T-cell (primary cell): Measurements from ENCODE around the genes CFH, NEK7, ATP6V1G3 and PTPRC.

GRCh38 chr1:193458408-193459069 is 272.1 kb upstream of the B3GALT2 start:
- PRO-cap, 7 experiments: peak in 6 of 7 experiments; most common plus-strand start chr1:193458970 (in 5); most common minus-strand start chr1:193458646 (in 2)

GRCh38 chr1:196360939-196361936 is 247.0 kb downstream of the KCNT2 start:
- PRO-cap, 7 experiments: no peak in any of the 7 experiments

- PRO-cap, 7 experiments: peak in 2 of 7 experiments; most common plus-strand start chr1:196652043 (in 2)
Observed at GRCh38 chr1:196651683-196652275, at the start of gene CFH. CFH (plus strand) TSS chr1:196652043.

DNA sequence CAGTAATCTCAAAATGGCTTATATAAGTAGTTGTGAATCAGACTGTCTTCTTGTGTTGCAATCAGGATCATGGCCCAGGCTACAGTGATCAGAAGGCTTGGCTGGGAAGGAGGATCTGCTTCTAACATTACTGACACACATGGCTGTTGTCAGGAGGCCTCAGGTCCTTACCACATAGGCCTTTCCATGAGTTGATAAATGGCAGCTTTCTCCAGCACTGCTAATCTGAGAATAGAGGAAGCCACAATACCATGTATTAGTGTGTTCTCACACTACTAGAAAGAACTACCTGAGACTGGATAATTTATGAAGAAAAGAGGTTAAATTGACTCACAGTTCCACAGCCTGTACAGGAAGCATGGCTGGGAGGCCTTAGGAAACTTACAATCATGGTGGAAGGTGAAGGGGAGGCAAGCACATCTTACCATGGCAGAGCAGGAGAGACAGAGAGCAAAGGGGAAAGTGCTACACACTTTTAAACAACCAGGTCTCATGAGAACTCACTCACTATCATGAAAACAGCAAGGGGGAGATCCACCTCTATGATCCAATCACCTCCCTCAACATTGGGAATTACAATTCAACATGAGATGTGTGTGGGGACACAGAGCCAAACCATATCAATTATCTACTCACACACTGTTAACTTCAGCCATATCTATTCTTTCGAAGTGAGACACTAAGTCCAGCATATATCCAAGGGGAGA is 33.9 kb downstream of the CFH start:
- PRO-cap, 7 experiments: no peak in any of the 7 experiments

DNA sequence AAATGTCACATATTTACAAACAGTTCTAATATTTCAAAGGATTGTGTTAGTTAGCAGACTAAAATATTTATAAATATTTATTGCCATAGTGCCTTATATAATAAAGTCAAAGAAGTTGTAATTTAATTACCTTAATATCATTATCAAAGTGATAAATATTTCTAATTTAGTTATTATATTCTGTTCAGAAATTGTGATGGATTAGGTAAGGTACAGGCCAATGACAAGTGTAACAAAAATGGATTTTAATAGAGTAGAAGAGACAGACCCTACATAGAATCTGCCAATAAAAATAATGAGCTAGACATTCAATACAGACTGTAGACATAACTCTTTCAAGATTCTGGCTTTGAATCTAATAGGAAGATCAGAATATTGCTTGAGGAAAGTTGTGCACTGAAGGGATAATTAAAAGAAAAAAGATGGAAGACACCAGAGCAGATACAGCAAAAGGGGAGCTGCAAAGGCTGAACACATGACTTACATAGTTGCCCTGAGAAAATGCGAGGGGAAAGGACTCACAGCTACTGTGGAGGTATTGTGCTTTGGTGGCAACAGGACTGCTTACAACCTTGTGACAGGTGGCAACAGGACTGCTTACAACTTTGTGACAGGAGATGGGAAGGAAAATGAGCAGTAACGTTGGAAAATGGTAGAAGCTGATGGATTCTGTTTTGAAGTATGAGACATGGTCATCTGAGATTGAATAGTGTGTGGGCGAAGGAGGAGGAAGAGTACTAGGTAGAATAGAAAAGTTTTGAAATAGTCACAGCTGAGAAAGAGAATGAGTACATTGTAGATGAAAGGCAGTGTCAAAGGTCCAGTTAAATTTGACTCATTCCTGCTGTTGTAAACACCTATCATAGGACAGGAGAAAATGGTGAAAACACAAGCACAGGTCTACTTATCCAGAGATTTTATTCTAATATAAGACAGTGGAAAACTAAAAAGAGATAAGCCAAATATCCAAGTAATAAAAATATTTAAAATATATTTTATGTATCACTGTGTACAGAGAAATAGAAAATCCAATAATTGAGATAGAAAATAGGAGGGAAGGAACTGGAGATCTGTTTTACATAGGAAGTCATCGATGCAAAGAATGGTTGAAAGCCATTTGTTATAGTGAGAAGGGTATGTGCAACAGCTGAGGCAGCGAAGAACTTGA is 57.0 kb upstream of the CFHR3 start:
- PRO-cap, 7 experiments: no peak in any of the 7 experiments

DNA sequence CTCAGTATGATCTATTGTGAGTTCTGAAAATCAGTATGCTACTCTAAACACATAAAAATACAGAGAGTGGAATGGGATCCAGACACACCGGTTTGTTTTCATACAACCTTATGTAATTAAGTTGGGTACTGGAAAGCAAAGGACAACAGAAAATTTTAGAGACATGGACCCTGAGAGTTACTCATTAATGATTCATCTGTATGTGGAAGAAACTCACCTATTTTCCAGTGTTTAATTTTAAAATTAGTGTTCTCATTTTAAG is 906 bp upstream of the CFHR3 start:
- PRO-cap, 7 experiments: no peak in any of the 7 experiments

DNA sequence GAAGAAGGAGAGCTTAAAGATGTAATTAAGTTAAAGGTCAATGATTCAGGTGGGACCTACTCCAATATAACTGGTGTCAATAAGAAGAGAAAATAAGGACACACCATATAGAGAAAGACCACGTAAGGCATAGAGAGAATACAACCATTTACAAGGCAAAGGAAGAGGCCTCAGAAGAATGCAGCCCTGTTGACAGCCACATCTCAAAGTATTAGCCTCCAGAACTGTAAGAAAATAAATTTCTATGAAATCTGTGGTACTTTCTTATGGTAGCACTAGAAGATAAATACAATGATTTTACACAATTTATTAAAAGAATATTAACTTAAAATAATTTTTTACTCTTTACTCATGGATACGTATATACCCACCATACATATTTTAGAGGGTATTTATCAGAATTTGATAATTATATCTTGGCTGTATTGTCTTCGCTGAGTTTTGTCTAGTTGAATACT is 1.9 kb downstream of the CFHR4 start:
- PRO-cap, 7 experiments: no peak in any of the 7 experiments

DNA sequence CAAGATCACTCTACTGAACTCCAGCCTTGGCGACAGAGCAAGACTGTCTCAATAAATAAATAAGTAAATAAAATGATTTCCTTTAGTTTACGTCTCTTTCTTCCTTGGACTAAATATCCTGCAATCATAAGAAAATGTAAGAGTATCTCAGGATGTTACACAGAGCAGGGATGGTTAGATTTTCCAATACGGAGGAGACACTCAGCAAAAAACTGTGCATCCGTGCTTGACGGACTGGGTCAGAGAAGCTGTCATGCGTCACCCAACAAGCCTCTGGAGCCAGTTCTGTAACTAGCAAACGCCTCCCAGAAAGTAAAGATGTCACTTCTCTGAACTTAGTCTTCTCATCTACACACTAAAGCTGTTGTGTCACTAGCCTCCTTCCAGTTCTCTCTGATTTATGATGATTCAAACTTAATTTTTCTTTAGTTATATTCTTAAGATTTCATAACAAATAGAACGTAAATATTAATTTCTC is 3.4 kb downstream of the CFHR4 start:
- PRO-cap, 7 experiments: no peak in any of the 7 experiments

DNA sequence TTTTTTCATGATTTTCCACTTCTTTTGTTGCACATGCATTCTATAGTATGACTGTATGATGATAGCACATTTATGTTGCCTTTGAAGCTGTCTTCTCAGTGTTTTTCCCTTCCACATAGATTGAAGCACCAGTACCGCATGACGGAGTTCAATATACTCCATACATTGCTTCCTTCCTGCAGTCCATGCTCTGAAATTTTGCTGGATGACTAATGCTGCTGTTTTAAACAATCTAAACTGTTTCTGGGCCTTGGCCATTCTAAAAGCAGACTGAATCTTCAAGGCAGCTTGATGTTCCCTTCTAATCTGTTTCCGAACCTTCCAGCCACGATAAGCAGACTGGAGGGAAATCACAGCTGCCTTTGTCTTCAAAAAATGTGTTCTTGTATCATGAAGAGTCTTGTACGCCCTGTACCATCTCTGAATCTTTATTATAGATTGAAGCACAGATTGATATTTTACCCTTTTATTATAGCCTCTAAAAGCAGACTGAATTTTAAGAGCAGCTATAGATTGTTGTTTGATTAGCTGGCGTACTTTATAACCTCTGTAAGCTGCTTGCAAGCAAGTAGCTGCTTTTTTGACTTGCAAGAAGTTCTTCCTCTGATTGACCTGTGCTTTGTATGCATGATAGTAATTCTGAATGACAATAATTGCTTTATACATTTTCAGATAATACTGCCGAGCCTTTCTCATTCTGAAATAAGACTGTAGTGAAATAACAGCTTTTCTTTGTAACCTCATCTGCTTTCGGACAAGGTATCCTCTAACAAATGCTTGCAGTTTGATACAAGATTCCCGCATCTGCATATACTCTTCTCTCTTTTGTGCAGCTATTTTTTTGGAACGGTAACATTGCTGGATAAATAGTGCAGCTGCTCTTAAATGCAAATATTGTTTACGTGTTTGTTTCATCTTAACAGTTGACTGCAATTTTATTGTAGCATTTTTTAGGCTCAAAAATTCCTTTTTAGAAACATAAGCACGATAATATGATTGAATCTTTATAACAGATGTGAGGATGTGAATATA is 36.5 kb upstream of the F13B start:
- PRO-cap, 7 experiments: no peak in any of the 7 experiments

DNA sequence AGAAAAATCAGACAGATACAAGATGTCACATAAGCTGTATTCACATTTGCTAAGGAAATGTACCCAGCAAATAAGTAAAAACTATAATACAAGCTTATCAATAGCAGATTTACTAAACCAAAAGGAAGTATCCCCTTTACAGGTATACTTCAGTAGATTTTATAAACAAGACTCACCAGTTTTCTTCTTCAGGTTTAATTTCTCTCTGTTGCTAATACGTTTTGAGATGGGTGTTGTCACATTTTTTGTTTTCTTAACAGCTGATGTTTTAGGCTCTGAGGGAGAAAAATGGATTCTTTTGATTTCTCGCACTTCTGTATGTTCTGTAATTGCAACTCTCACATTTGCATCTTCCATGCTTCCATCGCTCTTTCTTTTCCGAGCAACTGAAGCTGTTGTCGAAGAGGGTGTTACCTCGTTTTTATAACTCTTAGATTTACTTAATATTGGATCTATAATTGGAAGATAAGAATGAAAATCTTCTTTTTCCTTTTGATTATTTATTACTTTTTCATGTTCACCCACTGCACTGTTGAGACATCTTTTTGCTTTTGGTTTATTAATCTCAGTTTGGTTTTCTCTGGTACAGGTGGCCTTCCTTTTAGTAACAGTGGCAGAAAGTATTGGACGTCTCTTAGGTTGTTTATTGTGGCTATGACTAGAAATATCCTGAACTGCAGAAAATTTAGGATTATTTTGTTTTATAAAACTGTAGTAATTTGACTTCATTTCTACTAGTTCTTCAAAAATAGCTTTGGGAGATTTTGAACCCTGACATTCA is 4.1 kb downstream of the ASPM start:
- PRO-cap, 7 experiments: no peak in any of the 7 experiments

- PRO-cap, 7 experiments: no peak in any of the 7 experiments
Observed at GRCh38 chr1:197560815-197562077, 214.0 kb downstream of the DENND1B start.

DNA sequence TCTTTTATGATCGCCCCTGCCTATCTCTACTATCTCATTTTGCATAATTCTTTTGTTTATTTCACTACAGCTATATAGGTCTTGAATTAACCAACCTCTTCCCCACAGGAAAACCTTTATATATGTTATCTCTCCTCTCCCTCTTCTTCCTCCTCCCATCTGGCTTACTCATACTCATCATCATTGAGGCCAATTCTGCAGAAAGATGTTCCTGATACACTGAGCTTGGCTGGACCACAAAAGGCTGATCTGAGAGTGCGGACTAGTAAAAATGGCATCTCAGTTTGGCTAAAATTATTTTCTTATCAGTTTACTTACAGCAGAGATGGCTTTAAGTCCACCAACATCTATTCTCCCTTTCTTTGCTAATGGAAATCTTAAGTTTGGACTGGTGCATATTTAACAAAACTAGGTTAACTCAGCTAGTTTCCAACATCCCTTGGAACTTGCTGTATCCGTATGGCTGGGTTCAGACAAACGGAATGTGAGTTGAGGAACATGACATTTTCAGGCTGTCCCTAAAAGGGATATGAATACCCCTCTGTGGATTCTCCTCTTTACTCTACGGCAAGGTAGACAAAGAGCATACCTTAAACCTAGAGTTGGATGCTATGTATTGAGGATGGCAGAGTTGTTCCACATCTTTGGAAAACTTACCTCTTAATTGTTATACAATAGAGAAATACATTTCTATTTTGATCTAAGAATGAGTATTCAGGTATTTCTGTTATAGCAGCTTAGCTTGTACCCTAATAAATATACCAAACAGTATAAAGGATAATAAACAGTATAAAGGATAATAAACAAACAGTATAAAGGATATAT is 175.2 kb downstream of the DENND1B start:
- PRO-cap, 7 experiments: no peak in any of the 7 experiments

- PRO-cap, 7 experiments: no peak in any of the 7 experiments
Observed at GRCh38 chr1:197620558-197621100, 154.7 kb downstream of the DENND1B start.

DNA sequence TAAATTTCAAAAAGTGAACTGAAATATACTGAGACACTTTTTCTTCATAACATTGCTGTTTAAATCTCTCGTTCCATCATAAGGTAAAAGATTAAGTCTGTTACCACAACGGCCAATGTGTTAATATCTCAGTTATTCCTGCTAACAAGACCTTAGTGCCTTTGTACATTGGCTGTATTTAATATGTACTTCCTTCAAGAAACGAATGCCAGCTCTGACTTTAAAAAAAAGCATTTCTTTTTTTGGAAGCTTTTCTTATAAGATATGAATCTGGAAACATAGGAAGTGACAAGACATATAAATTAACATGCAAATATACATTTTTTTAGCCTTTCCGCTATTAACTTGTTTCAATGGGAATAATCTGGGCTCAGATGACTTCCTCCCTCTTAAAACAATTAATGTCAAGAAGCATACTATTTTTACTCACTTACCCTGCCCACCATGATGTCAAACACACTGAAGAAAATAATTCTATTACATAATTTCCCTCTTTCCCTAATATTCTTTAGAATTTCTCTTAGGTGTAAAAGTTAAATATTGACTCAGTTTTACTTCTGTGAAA is 1.5 kb downstream of the DENND1B start:
- PRO-cap, 7 experiments: no peak in any of the 7 experiments

DNA sequence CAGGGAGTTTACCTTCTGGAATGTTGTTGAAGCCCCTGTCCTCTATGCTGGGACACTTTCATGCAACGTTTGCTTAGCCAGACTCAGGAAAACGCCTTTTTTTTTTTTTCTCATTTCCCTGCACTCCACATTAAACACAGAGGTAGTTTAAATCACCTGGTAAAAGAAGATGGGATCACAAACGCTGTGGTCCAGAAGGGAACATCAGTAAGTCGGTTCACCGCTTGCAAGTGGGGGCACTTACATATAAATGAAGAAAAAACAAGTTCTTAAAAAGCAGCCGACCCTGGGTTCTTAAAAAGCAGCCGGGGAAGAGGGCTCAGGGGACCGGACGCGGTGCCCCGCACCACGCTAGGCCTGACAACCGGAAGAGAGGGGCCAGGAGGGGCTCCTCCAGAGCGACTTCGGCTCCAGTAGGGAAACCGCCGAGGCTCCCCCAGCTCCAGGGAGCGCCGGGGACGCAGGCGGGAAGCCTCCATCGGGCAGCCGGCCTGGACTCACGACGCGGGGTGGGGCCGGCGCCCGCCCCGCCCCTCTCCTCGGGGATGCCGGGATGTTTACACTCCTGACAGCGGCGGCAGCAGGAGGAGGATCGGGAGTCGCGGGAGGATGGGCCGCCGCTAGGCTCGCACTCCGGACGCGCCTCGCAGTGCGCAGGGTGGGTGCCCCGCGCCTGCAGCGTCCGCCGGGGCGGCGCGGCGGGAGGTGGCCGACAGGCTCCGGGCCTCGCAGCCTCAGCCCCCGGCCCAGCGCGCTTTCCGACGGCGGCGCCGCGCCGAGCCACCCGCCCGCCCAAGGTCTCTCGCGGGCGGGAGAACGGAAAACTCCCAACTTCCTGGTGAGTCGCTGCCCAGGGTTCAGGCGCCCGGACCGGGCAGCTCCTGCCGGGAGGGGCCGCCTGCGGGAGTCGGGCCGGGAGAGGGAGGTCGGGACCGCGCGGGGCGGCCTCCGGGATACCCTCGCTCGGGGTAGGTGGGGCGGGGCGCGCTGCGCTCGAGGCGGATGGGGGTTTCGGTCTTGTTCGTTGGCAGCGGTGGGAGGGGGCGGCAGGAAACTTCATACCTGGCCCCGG is at the start of gene NEK7:
TSS of gene NEK7 (plus strand) at position 560 of the 1,072 bp plus-strand sequence.
- PRO-cap, 7 experiments: peak in 7 of 7 experiments; most common plus-strand start position 297 of the sequence (in 7); most common minus-strand start position 511 of the sequence (in 2)

DNA sequence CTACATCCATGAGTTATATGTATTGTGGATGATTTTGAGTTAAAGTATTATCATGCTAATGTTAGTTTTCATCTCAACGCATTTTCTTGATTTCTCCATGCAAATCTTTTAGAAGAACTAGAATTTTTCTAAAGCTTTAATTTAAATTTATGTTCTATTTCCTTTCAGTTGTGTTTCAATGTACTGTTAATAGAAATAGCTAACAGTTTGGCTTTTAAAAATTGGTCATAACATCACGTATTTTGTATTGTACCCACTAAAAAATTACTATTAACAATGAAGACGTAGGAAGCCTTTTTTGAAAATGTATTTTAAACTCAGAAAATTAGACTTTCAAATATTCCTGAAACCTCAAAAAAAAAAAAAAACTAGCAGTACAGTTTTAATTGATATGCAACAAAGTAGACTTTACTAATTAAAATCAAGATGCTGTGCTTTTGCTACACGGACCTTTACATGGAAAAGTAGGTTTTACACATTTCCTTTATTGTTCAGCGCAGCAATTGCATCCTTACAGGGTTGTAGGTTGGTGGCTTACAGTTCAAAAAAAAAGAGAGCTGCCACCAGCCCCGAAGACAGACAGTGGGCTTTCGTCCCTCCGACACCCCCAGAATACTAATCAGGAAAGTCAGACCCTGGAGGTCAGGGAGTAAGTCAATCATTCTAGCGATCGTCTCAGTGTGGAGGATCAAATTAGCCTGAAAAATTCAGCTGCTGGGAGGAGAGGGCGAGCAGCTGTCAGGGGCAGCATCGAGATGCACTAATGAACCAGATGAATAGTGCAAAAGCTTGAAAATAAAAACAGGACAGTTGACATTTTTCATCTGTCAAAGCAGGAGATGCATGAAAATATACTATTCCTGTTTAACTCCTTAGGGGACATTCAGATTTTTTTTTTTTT is 138.2 kb downstream of the NEK7 start:
- PRO-cap, 7 experiments: no peak in any of the 7 experiments

DNA sequence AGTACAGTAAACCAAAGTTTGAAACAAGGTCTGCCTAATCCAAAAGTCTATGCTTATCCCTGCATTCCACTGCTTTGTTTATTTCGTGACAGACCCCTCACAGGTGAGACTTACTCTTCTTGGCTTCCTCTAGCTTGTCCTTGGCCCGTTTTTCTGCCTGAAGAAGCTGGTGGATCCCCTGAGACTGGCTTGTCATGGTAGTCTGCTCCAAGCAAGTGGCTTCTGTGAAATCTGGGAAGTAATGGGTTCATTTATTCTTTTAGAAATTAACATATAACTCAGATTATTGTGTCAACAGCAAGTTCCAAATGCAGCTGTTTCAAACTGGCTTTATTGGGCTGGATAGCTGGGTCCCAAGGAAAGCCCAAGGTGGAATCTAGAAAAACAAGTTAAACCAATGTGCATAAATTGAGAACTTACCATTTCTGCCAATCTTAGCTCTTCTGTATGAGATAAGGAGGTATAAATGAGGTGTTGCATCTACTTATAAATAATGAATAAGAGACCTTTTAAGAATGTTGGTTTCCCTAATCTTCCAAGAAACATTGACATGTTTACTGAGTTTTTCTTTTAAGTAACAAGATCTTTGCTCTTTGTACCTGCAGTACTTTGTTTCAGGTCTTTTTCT is at the start of gene ATP6V1G3:
TSS of gene ATP6V1G3 (minus strand) at position 226 of the 628 bp plus-strand sequence.
- PRO-cap, 7 experiments: no peak in any of the 7 experiments

GRCh38 chr1:198638739-198639346 is at the start of gene PTPRC:
PTPRC (plus strand) TSS chr1:198639040.
- PRO-cap, 7 experiments: peak in 7 of 7 experiments; most common plus-strand start chr1:198639095 (in 6); most common minus-strand start chr1:198638989 (in 3)

- PRO-cap, 7 experiments: peak in 1 of 7 experiments; most common plus-strand start chr1:198658690 (in 1); most common minus-strand start chr1:198658660 (in 1)
Observed at GRCh38 chr1:198658431-198658848, 19.6 kb downstream of the PTPRC start.

GRCh38 chr1:198665261-198665738 is 26.5 kb downstream of the PTPRC start:
- PRO-cap, 7 experiments: peak in 1 of 7 experiments; most common plus-strand start chr1:198665531 (in 1)